Smooth muscle cell (in vitro differentiated cells): ENCODE measurements around a stretch of chr12.

- RAMPAGE, long total RNA, result no peak
Measured at GRCh38 chr12:6122864-6123709, 1.4 kb downstream of the VWF start.

DNA sequence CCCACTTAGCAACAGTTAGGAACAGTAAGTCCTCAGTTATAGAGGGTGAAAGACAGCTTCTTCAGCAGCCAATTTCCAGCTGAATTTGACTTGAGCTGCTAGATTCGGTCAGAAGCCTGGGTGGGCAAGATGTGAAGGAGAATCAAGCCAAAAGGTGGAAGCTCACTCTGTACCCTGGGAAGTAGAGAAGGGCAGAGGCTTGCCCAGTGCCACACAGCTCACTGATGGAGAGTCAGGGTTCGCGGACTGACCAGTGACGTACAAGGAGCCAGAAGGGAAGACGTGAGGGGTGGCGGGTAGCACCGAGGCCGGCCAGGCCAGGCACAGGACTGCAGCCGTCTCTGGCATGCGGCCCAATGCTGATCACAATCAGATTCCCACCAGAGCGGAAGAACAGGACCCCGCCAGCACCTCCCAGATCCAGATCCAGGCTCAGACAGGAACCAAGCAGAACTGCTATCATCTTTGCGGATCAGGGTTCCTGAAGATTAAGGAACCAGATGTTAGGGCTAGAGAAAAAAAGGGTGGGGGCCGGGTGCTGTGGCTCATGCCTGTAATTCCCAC, 30.5 kb upstream of the VWF start:
- RAMPAGE, long total RNA, result no peak

- RAMPAGE, long total RNA, result start-site peak on the minus strand at chr12:6167857-6167952, 13 and 8 reads in 2 replicates
Measured at GRCh38 chr12:6167667-6168313, 32.4 kb upstream of the CD9 start.

- RAMPAGE, long total RNA, result no peak
Measured at GRCh38 chr12:6179027-6179907, 20.9 kb upstream of the CD9 start.

GRCh38 chr12:6201778-6202361, 1.7 kb downstream of the CD9 start:
- RAMPAGE, long total RNA, result no peak

- RAMPAGE, long total RNA, result no peak
Measured at GRCh38 chr12:6204499-6205663, 4.7 kb downstream of the CD9 start.

- RAMPAGE, long total RNA, result no peak
Measured at GRCh38 chr12:6208161-6208738, 8.1 kb downstream of the CD9 start.

GRCh38 chr12:6221875-6222872, 22.0 kb downstream of the CD9 start:
- RAMPAGE, long total RNA, result no peak

- RAMPAGE, long total RNA, result no peak
Measured at GRCh38 chr12:6229866-6230385, 29.7 kb downstream of the CD9 start.

- RAMPAGE, long total RNA, result no peak
Measured at GRCh38 chr12:6277161-6277525, 33.3 kb upstream of the PLEKHG6 start.

DNA sequence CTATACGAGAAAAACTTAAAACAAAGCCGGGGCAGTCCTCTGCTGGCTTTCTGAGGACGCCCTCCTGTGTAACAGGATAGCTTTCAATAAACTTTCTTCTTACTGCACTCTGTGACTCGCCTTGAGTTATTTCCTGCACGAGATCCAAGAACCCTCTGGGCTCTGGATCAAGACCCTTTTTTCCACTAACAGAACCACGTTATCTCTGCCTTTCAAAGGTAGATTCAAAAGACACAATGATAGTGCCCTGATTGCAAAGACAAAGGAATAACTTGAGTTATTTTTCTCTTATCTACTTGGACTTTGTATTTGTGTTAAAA, 12.6 kb upstream of the PLEKHG6 start:
- RAMPAGE, long total RNA, result no peak

DNA sequence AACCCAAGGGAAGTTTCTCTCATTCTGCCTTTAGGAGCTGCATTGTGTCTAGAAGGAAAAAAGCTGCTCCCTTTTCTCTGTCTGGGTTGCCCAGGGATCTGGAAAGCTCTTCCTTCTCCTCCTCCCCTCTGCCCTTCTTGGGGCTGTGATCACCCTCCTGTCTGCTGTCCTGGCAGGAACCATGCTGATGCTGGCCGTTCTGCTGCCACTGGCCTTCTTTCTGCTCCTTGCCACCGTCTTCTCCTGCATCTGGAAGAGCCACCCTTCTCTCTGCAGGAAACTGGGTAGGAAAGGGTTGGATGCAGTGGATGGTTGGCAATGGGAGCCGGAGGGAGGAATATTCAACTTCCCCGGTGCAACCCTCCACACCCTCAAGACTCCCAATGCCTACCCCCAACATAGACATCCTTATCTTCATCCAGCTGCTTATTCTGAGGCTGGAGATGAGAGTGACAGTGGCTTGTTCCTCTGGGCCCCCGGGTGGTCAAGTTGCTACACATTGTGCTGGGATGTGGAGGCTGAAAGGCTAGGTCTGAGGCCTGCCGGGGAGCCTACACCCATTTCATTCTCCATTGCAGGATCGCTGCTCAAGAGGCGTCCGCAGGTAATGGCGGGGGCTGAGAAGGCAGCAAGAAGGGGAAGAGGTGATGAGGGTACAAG, 4.4 kb downstream of the LTBR start:
- RAMPAGE, long total RNA, result no peak

- RAMPAGE, long total RNA, result no peak
Measured at GRCh38 chr12:6392487-6392911, 8.5 kb downstream of the LTBR start.

DNA sequence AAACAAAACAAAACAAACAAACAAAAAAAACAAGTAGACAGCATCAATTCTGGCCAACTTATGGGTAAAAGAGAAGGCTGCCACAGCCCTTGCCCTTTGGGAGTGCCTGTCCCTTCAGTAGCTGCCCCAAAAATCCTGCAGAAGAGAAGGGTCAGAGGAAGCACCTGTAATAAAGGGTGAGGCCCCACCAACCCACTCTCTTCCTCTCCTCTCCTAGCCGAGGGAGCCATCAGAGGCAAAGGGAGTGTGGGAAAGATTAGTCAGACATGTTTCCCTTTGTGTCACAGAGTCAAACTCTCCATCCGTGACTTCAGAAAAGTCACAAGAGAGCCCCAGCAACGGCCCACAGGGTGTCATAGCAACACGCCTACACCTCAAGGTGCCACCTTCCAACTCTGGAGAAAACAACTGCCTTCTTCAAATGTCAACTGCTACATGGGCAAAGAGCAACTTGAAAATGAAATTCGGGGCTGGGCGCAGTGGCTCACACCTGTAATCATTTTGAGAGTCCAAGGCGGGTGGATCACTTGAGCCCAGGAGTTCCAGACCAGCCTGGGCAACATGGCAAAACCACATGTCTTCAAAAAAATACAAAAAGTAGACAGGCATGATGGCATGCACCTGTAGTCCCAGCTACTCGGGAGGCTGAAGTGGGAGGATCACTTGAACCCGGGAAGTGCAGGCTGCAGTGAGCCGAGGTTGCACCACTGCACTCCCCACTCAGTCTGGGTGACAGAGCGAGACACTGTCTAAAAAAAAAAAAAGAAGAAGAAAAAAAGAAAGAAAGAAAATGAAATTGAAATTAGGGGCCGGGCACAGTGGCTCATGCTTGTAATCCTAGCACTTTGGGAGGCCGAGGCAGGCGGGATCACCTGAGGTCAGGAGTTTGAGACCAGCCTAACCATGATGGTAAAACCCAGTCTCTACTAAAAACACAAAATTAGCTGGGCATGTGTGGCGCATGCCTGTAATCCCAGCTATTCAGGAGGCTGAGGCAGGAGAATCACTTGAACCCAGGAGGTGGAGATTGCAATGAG, 17.6 kb upstream of the CD27 start:
- RAMPAGE, long total RNA, result no peak

DNA sequence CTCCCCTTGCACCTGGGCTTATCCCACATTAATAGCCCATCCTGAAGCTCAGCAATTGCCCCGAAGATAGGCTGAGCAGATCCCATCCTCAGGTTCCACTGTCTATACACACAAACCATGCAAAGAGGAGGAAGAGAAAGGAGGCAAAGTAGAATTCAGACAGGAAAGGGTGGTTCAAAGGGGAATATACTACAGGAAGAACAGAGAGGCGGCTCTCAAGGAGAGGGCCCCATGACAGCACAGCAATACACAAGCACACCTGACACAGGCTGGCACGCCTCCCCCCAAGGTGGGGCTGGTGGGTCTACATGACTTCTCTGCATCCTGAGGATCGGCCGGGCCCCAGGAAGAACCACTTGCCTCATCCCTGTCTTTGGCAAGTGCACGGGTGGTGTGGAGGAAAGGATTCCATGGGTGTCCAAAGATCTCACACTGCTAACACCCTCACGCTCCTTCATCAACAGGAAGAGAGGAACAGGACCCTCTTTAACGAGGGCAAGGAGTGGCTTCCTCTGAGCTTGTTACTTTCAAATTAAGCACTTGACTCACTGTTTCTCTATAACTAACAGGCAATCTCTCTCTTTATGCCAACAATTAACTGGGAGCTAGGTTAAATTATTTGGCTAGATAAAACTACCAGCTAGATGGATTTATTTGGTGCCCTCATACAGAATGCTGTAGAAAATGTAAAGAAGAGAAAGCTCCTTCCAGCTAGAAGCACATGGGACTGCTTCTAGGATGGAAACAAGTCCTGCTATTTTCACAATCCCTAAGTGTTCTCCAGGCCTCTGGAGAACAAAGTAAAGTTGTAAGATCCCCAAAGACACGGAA, 7.2 kb downstream of the VAMP1 start:
- RAMPAGE, long total RNA, result no peak

DNA sequence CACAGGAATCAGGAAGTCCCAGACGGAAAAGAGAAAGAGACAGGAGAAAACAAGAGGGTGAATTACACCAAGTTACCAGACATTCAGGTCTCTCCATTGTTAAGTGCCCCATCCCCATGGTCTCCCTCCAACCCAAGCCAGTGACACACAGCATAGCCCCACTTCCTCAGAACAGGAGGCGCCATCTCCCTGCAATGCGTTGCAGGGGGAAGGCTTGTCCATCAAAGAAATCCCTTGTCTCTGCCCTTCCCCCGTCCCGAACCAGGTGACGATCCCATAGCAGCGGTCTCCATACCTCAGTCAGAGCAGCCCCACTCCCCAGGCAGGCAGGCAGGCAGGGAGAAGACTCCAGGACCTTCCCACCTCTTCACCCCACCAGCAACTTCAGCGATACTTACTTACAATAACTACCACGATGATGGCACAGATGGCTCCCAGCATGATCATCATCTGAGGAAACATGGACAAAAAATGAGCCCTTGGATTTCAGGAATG, 5.9 kb downstream of the VAMP1 start:
- RAMPAGE, long total RNA, result no peak

GRCh38 chr12:6469830-6470105, 709 bp downstream of the VAMP1 start:
- RAMPAGE, long total RNA, result no peak

GRCh38 chr12:6517078-6517965, 17.0 kb upstream of the GAPDH start:
- RAMPAGE, long total RNA, result no peak

- RAMPAGE, long total RNA, result no peak
Measured at GRCh38 chr12:6533194-6533663, 1.1 kb upstream of the GAPDH start.

DNA sequence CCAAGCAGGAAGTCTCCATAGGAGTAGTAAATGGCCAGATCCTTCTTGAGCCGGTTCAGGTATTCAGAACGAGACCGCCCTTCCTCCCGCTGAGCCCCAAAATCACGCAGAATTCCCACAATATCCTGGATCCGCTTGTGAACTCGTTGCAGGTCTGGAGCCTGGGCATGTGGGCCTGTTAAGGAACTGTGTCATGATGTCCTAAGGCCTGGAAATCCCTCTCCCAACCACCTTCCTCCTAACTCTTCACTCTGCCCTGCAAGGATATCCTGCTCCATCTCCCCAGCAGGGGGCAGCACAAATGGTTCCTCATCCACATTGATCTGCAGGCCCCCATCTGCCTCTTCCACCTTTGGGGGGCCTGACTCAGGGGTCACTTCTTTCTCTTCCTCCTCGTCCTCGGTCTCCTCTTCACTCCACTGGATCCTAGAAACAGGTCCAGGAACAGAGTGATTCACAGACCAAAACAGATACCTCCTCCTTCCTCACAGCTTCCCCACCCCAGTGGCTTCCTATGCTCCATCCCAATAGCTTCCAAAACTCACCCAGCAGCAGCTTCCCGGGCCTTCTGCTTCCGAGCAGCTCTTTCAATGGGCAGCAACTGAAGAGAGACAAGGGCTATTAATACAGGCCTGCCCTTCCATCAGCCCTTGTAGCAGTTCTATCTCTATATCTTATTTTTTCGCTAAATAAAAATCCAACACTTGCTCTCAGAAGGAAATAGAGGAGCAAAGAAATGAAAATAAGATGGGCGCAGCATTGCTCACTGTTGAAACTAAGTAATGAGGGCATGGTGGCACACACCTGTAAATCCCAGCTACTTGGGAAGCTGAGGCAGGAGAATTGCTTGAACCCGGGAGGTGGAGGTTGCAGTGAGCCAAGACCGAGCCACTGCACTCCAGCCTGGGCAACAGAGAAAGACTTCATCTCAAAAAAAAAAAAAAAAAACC, 4.5 kb downstream of the NOP2 start:
- RAMPAGE, long total RNA, result no peak